Ascending aorta (tissue), 1 donor: ENCODE data around the gene SAMM50.

- PRO-cap = no peak
Observed at GRCh38 chr22:43308772-43309087, 34.4 kb downstream of the SCUBE1 start.

GRCh38 chr22:43390908-43391775, 20.7 kb upstream of the MPPED1 start:
- PRO-cap = no peak

DNA sequence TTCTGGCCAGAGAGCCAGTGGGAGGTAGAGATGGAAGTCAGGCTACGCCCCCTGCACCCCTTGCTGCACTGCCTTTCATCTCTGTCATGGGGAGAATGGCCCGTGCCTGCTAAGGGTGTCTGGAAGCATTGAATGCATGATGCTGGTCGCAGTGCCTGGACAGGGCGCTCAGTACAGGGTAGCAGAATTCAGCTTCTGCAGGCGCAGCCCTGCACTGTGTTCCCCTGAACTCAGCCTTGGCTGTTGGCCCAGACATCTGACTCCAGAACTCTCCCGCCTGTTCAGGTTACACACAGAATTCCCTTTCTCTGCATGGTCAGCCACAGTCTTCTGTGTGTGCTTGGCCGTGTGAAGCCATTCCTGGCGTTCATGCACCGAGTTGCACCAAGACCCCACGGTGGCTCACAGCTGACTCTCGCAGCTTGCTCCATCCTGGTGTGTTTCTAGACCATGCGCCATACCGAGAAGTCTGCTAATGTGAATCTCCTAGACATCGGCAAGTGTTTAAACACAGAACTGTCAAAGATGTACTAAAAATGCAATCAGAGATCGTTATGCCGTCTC, 55.4 kb downstream of the MPPED1 start:
- PRO-cap = no peak

DNA sequence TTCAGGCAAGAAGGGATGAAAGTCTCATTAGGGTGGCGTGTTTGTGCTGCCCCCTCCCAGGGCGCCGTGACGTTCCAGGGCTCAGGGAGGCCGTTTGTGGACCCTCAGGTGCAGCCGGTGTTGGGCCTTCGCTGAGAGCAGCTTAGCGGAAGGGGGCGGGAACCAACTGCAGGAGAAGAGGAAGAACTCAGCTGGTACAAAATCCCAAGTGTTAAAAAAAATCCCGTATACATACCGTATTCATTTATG, 70.0 kb downstream of the MPPED1 start:
- PRO-cap = no peak

DNA sequence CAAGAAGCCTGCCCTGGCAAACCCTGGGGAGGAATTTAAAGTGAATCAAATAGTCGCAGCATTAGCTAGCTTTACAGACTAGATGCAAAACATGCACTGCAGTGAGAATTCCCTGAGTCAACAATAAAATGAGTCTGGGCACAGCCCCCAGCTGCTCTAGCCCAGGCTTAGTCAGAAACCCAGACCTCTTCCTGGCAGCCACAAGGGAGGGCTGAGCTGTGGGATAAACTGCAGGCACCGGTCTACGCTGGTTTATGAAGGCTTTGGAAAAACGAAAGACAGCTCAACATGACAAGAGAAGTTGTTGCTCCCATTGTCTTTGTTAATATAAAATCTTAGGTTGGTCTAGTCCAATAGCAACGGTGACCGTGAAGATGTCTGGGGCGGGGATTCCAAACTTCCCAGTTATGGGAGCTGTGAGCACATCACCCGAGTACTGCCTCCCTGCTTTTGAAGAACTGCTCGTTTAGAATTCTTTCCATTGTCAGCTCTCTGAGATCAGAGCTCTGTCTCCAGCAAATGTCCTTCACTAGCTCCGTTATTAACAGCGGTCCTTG, 14.7 kb upstream of the EFCAB6 start:
- PRO-cap = no peak

- PRO-cap = bidirectional peak, plus-strand start at chr22:43955442, minus-strand start at chr22:43955305
Observed at GRCh38 chr22:43955212-43956410, at the start of gene SAMM50. SAMM50 (plus strand) TSS chr22:43955442.

DNA sequence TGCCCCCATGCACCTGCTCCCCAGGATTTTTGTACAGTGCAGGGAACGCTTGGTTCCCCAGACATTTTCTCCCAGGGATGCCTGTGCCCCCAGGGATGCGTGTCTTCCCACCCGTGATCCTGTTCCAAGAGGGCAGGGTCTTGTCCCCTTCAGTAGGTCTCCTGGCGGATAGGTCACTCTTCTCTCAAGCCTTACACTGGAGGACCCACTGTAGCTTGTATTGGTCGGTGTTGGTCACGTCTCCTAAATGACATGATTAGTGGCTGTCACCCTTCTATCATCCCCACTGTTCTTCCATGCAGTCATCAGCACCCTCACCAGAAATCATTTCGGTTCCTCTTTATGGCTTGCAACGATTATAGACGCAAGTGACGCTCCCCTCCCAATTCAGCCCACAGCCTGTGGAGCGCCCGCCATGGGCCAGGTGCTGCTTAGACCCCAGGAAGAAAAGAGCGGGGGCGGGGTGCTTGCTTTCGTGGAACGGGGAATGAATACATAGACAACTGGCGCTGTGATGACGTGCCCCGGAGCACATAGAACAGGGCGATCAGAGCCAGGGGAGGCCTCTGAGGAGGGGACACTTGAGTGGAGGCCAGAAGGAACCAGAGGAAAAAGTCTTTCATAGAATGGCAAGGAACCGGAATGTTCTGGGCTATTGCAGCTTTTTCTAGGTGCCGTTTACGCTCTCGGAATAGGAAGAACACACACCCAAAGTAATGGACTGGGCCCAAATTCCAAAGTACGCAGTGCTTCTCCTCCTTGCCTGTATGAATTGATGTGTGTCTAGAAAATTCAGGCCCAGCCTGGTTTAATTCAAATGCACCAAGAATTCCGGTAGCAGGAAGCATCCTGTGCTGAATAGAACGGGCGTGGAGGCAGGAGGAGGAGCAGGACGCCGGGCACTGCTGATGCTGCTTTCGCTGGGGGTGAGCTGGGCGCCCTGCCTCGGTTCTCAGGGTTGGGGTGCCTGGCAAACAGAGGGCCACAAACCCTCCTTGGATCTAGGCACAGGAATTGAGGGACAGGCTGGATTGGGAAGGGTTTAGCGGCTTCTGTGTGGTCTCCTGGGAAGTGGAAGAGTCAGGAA, 1.7 kb downstream of the PARVB start:
- PRO-cap = unidirectional peak, plus-strand start at position 857 of the sequence

DNA sequence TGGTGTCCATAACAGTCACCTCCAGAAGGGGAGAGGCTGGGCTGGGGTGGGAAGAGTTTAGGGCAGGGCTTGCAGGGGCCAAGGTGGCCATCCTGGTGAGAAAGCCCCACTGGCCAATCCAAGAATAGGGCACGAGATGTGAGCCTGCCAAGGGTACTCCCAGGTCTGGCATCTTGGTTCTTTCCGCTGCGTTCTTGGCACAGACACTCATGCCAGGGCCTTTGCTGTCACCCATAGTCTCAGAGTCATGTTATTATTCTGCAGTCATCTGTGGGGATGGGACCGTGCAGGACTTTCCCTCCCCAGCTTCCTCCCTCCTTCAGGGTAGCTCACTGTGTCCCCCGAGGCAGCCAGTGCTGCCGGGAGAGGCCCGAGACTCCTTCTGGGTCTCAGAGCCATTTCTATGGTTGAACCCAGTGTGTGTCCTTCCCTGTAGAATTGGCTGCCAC, 60.3 kb downstream of the PARVB start:
- PRO-cap = no peak

DNA sequence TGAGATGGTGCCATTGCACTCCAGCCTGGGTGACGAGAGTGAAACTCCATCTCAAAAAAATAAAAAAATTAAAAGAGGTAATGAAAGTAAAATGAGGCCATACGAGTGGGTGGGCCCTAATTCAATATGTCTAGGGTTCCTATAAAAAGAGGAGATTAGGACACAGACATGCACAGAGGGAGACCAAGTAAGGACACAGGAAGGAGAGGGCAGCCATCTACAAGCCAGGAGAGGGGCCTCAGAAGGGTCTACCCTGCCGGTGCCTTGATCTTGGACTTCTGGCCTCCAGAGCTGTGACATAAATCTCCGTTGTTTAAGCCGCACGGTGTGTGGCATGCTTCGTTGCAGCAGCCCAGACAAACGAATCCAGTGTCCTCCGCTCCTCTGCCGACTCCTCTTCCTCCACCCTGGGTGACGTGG, 51.7 kb upstream of the PARVG start:
- PRO-cap = no peak

- PRO-cap = no peak
Observed at GRCh38 chr22:44206868-44207323, 26.2 kb downstream of the PARVG start.

GRCh38 chr22:44325721-44326327, 13.1 kb upstream of the SHISAL1 start:
- PRO-cap = no peak

- PRO-cap = no peak
Observed at GRCh38 chr22:44329072-44329674, 16.4 kb upstream of the SHISAL1 start.

GRCh38 chr22:44338297-44338610, 25.5 kb upstream of the SHISAL1 start:
- PRO-cap = no peak

GRCh38 chr22:44698893-44699479, 3.0 kb upstream of the PRR5 start:
- PRO-cap = no peak

DNA sequence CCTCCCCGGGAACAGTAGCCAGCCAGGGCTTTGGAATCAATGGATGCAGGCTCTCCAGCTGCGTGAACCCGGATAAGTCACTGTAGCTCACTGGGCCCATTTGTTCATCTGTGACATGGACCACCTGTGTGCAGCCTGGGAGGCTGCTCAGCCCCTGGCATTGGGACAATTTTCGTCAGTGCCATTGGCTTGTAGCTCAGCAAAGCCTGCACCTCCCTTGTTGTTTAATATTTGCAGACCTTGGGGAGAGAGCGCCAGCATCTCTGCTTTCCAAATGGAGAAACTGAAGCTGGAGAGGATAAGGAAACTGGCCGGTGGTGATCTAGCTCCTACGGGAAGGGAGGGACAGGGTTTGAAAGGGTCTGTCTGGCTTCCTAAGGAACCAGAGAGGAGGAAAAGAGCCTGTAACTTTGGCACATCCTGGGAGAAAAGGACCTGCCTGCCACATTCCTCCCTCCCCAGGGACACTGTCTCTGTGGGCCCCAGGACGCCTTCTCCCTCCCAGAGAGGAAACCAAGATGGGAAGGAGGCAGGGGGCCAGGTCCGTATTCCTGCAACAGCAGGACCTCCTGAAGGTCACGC, 86.4 kb downstream of the ARHGAP8 start:
- PRO-cap = no peak

DNA sequence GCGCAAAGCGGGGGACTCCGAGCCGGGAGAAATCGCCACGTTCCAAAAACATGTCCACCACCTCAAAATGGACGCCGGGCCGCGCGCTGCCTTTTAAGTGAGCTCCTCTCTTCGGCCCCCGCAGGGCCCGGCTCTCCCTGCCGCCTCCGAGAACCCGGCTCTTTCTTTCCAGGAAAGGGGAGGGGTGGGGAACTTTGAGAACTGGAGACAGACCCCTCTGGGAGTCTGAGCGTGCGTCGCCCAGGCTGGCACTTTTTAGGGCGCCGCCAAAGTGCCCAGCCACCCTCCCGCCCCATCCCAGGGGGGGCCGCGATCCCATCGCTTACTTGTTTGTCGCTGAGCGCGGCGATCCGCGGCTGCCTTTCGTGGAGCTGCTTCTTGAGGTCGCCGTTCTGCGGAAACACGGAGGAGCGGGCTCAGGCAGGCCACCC, 1.6 kb downstream of the PHF21B start:
- PRO-cap = no peak

GRCh38 chr22:45235904-45236610, 4.6 kb downstream of the KIAA0930 start:
- PRO-cap = no peak

- PRO-cap = no peak
Observed at GRCh38 chr22:45272555-45272754, 12.3 kb upstream of the UPK3A start.

- PRO-cap = no peak
Observed at GRCh38 chr22:45308682-45309150, 1.0 kb upstream of the FAM118A start.

DNA sequence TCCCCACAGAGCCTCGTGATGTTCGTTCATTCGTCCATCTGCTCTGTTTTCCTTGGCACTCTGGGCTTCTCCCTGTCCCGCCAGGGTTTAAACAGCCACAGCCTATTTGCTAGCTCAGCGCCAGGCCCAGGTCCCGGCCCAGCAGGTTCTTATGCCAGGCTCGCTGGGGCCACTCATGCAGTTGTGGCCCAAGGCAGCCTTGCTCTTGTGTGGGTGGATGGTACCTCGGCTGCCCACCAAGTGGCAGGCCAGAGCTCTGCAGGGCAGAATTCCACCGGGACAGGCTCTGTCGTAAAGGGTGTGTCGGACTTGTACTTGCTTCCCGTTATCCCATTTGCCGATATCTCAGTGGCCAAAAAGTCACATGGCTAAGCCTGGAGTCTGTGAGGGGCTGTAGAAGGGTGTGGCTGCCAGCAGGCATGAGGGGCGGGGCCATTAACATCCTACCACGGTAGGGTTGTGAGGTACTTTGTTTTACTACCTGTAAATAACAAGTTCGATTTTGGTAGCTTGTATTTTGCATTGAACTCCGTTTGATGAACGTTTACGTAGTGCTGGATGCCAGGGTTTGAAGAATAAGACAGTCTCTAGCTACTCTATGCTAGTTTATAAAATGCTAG, 7.9 kb downstream of the FAM118A start:
- PRO-cap = unidirectional peak, plus-strand start at position 117 of the sequence; bidirectional peak, plus-strand start at position 413 of the sequence, minus-strand start at position 235 of the sequence